ENCODE results near the genes FOXB2 and TLE4.

- PRO-cap, result no peak
These were observed 1.2 kb upstream of the RFK start for GRCh38 chr9:76395392-76395847.

DNA sequence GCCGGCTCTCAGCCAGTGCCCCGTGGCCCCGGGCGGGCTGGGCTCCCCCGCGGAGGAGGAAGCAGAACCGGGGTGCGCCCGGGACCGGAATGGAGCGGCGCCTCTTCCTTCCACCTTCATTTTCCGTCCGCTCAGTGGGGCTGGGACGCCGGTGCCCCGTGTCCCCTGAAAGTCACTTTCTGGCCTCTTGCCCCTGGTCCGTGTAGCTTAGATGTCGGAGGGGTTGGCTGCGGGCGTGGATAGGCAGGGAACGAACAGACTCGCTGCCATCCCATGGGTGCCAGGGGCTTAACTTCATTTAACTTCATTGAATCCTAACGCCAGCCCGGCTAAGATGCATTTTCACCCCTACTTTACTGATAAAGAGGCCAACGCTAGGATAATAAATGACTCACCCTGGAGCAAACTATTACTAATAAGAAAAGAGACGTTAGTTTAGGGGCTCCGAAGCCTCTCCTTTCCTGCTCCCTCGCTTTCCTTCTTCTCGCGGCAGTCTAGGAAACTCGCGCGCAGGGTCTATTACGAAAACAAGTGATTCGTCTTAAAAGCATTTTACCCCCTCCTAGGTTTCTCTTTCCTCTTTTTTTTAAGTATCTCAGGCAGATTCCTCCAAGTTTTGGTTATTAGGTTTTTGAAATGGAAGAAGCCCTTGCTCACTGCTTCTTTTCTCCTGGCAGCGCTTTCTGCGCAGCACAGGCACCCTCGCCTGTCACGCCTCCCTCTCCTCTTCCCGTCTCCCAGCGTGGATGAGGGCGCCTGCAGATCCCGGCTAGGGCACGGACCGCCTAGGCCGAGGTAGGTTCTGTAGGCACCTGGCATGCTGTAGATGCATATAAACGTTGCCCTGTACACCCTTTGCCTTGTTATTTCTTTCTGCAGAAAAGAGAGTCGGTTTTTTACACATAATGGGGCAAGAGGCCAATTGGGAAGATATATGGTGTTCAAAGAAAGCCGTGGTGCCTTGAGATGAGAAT lies 688 bp downstream of the GCNT1 start:
- PRO-cap, result no peak

GRCh38 chr9:76571165-76571682 lies 112.2 kb downstream of the GCNT1 start:
- PRO-cap, result no peak

DNA sequence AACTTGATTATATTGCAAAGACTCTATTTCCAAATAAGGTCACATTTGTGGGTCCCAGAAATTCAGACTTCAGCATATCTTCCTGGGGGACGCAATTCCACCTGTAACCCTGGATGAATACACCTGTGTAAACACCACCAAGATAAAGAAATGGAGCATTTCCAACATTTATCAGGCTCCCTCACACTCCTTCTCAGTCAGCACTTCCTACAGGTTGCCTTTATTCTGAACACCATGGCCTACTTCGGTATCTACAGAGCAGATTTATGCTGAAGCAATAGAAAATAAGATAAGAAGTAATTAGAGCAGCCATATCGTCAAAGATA lies 127.1 kb downstream of the GCNT1 start:
- PRO-cap, result no peak

GRCh38 chr9:76614194-76614479 lies 155.2 kb downstream of the GCNT1 start:
- PRO-cap, result no peak

GRCh38 chr9:76634436-76634761 lies 175.4 kb downstream of the GCNT1 start:
- PRO-cap, result no peak

DNA sequence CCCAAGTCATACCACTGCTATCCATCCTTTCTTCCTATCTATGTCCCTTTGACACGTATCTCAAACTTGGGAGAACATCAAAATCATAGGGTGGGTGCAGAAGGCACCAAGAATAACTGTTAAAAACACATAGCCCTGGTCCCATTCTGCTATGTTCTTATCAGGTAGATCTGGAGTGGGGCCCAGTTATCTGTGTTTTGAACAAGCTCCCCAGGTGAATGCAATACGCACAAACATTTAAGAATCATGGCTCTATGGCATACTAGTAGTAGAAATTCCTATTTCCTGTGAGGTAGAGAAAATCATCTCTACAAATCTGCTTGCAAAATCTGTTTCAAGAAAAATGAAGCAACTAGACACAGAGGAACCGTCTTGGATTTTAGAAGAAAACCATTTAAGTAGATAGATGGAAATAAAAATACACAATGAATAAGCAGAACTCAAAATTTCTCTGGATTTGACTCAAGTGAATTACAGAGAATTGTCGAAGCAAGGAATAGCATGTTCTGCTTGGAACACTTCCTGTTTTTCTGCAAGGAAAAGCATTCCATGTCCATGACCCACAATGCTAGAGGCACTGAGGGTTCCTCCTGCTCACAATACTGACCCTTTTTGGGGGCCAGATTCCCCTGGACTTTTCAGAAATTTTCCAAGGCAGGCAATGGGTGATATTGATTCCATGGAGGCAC lies 30.0 kb downstream of the PRUNE2 start:
- PRO-cap, result no peak

GRCh38 chr9:77011863-77012695 lies 7.4 kb upstream of the FOXB2 start:
- PRO-cap, result no peak

DNA sequence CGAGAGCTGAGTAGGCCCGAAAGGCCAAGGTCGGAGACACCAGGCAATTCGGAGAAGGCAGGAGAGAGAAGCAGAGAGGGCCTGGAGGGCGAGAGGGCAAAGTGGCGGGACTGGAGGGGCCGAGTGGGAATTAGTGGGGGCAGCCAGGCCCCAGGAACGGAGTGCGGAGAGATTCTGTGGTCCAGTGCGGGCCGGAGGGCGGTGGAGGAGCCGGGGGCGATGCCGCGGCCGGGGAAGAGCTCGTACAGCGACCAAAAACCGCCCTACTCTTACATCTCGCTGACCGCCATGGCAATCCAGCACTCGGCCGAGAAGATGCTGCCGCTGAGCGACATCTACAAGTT lies at the start of gene FOXB2:
Gene FOXB2, plus strand, starts transcription at position 220 of the 344 bp plus-strand sequence.
- PRO-cap, result no peak

DNA sequence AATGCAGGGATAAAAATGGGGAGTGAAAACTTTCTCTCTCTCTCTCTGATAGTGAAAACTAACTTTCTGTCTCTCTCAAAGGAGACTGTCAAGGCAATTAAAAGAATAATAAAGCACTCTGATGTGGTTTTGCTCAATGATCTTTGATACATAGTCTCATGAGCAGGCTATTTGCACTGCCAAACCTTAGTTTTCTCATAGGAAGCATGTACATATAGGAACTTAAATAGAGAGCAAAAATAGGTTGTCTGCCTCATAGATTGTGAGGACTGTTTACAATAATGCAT lies 82.1 kb downstream of the VPS13A start:
- PRO-cap, result no peak

DNA sequence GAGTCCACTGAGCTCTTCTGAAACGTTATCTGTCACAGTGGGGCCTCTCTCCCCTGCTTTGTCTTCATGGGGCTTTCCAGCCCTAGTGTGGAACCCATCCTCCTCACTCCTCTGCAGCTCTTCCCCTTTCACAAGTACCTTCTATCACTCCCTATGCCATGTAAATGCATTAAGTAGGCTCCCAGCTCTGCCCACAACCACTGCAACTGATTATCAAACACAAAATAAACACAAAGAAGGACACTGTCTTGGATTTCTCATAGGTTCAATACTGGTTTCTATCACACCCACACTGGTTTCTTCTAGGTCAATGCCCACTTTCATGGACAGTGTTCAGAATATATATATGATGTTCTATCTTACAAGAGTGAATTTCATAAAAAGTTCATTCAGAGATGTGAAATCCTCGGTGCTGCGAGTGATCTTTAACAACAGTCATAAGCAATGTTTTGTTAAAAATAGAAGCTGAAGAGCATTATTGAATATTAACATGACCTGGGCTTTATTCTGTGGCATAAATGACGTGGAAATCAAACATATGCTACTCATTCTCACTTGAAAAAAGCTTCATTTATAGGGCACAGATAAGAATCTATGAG lies 139.3 kb downstream of the GNAQ start:
- PRO-cap, result no peak

DNA sequence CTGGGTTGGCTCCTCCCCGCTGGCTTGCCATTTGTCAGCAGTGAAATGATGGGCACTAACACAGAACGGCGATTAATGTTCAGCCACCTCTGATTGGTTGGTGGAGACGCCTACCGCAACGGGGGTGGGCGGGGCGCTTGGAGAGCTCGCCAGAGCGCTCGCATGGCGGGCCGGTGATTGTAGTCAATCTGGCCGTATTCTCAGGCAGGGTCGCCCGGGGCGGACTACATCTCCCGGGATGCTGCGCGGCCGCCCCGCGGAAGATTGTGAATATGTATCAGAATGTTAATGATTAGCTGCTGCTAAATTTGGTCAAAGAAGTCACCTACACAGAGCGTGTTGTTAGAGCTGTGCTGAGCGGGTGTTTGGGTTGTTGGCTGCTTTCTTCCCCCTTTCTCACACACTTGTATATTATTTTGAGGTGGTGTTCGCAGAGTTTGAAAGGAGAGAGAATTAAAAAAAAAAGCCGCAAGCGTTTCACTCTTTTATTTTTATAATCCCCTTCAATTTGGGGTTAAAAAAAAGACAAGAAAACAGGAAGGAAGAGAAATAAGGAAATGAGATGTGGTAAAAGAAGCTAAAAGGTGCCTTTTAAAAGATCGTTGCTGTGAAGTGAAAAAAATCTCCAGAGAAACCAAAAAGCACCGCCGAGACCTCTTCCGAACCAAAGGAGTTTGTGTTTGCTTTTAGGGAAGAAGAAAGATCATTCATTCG lies at the start of gene TLE4:
Gene TLE4, plus strand, starts transcription at position 332 of the 714 bp plus-strand sequence.
- PRO-cap, result unidirectional peak, plus-strand start at position 342 of the sequence; unidirectional peak, plus-strand start at position 556 of the sequence

DNA sequence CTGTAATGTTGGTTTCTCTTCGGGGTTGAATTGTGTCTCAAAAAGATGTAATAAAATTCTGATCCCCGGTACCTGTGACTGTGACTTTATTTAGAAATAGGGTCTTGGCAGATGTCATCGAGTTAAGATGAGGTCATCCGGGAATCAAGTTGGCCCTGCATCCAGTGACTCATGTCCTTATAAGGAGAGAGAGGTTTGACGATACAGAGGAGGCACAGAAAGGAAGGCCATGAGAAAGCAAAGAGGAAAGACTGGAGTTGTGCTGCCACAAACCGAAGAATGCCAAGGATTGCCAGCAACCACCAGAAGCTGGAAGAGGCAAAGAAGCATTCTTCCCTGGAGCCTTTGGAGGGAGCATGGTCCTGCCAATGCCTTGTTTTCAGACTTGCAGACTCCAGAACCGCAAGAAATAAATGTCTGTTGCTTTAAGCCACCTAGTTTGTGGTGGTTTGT lies 114.6 kb downstream of the TLE4 start:
- PRO-cap, result no peak

- PRO-cap, result no peak
These were observed 129.8 kb downstream of the TLE4 start for GRCh38 chr9:79701425-79702024.

GRCh38 chr9:81145433-81145996 lies 543.8 kb downstream of the TLE1 start:
- PRO-cap, result no peak

DNA sequence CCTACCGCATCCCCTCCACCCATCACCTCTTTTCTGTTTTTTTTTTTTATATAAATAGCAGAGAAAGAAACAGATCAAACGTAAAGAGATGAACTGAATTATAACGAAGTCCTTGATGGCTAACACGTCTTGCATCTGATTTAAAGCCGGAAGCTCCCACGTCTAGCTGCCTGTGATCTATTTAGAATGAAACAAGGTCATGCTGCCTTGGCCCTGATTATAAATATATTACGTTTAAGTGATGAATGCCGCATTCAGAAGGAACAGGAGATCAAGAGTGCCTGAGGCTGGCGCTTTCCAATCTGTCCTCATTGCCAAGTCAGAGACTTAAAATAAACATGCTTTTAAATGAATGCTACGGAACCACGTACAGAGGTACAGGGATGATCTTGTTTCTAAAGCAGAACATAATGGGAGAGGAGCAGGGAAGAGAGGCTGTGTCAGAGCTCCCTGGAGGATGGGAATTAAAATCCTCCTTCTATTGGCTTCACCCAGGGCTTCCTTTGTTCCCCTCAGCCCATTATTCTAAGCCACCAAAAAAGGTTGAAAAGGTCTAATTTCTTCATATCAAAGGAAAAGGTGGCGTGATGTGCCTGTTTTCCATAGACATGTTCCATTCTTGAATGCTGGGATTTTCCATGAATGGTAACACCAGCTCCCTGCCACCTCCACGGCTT lies 292.8 kb downstream of the TLE1 start:
- PRO-cap, result no peak

- PRO-cap, result no peak
These were observed 96.3 kb downstream of the TLE1 start for GRCh38 chr9:81592865-81593568.

DNA sequence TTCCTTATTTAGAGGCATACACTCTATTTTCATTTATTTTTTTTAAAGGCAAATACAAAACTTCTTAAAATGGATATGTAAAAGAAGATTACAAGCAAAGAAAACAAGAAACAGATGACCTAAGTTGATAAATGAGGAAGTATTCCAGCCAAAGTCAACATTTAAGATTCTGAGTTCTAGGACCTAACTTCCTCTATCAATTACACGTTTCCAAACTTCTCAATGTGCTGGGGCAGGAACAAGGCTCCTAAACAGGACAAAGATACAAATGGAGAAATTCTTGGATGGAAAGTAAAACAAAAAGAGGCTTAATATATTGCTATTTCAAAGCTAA lies 89.5 kb downstream of the TLE1 start:
- PRO-cap, result no peak

- PRO-cap, result bidirectional peak, plus-strand start at chr9:81656196, minus-strand start at chr9:81656026
These were observed 33.5 kb downstream of the TLE1 start for GRCh38 chr9:81655614-81656485.

GRCh38 chr9:81688461-81688781 lies 926 bp downstream of the TLE1 start:
- PRO-cap, result no peak